Vermiform appendix (tissue), 1 donor: ENCODE measurements around the gene XPNPEP1.

DNA sequence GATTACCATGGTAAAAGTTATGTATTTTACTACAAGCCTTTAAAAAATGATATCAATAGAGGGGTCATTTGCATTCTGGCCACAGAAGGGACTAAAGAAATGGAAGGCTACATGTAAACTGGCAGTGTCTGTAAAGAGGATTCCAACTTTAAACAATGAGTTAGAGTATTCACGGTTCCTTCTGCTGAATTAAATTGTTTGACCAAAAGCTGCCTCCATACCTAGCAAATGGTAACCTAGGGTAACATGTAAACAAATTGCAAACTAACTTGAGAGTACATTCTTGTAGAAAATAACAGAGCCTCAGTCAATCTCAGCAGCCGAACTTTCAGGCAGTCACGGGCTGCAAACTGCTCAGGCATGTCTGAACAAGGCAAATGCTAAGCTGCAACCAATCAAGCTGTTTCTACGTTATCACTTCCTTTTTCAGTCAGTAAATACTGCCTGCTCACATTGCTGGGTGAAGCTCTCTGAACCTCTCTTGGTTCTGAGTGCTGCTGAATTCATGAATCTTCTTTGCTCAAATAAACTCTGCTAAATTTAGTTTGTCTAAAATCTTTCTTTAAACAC, 1212.5 kb downstream of the SORCS1 start:
- PRO-cap, result no peak

DNA sequence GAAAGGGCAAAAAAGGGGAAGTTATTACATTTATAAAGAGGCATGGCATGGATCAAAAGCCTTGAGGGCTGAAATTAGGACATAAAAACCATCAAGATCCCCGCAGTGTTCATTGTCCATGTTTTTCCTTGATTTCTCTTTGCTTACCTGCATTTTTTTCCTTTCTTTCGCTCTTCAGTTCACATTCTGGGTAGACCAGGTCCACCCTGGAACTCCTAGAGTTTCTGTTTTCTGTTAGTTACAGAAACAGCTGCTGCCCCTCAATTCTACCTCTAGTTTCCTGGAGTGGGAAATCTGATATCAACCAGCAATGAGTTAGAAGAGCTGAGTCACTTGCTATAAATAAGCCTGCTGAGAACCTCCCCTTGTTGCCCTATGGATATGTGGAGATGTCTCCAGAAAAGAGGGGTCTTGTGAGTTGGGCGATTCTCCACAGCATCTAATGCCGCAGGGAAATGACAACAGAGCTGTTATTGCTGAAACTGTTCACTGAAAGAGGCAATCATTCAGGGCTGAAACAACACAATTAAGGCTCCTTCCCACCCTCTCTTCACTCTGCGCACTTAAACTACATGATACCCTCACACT, 132.2 kb downstream of the SORCS1 start:
- PRO-cap, result no peak

- PRO-cap, result unidirectional peak, minus-strand start at chr10:107165250
Measured at GRCh38 chr10:107165144-107165397, 565 bp upstream of the SORCS1 start.

GRCh38 chr10:108315485-108316407, 1151.2 kb upstream of the SORCS1 start:
- PRO-cap, result no peak

GRCh38 chr10:108567401-108567761, 1355.9 kb downstream of the XPNPEP1 start:
- PRO-cap, result unidirectional peak, minus-strand start at chr10:108567537

DNA sequence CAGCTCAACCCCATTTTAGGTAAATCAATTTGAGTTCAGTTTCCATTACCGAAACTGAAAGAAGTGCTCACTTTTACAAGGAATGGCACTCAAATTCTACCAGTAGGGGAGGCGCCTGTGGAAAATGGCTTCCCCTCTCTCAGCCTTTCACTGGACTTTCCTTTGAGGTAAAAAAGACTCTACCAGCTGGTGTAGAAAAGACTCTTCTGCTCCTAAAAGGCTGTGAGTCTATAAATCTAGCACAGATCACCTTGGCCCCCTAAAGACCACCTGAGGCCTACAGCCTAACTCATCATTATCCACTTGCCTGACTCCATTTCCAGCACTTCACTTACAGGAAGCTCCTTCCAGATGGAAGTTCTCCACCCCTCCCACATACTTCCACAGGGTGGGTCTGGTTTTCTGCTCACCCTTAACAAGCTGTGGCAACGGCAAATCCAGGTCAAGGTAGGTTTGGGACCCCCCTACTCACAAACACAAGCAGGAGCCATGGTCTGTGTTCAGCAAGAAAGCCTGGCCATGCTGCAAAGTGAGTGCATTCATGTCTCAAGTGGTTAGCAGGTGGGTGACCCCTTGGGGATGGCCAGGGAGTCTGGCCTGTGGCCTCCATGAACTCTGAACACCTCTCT, 1.1 kb downstream of the XPNPEP1 start:
- PRO-cap, result no peak

GRCh38 chr10:109922721-109923950, at the start of gene XPNPEP1:
Gene XPNPEP1 (minus strand): TSS chr10:109923511.
- PRO-cap, result bidirectional peak, plus-strand start at chr10:109923660, minus-strand start at chr10:109923379

GRCh38 chr10:109953723-109953970, 30.3 kb upstream of the XPNPEP1 start:
- PRO-cap, result no peak

GRCh38 chr10:109967047-109968163, 40.4 kb upstream of the ADD3 start:
- PRO-cap, result unidirectional peak, plus-strand start at chr10:109967735; unidirectional peak, plus-strand start at chr10:109967767

GRCh38 chr10:110008438-110009212, 841 bp downstream of the ADD3 start:
- PRO-cap, result bidirectional peak, plus-strand start at chr10:110008919, minus-strand start at chr10:110008603

- PRO-cap, result no peak
Measured at GRCh38 chr10:110077424-110078036, 69.7 kb downstream of the ADD3 start.

DNA sequence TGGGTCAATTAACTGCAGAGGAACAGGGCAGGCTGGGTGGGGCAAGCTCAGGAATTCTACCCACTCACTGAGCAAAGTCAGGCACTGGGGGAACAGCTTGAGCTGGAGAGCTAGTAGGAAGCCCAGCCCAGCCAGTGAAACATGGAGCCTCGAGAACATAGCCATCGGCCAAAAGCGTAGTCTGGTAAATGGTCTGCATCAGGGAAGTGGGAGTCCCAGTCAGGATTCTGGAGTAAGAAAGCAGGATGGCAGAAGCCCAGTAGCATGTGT, 65.6 kb upstream of the MXI1 start:
- PRO-cap, result no peak

GRCh38 chr10:110209482-110209766, 2.0 kb downstream of the MXI1 start:
- PRO-cap, result bidirectional peak, plus-strand start at chr10:110209721, minus-strand start at chr10:110209622

DNA sequence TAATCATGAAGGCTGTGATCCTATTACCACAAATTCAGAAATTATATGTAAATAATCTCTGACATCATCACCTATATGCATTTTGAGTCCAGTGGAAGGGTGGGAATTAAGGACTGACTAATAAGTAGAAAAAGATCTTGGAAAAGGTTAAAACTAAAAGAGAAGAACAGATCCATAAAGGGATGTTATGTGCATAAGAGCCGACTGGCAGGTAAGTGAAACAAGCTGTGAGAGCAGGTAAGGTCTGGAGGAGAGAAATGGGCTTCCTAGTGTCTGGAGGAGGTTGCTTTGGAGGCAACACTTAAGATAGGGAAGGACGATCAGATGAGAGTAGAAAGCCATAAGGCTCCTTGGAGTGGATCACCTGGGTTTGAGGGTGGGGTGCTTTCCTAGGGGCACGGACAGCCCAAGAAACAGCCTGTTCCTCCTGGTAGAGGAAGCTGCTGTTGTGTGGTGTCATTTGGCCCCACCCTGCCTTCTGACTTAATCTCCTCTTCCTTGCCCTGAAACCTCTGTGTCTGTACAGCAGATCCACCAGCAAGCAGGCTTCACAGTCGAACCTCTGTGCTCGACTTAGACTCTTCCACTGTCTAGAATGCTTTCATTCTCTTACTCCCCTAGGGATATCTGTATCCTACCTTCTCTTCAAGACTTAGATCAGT, 4.6 kb downstream of the MXI1 start:
- PRO-cap, result bidirectional peak, plus-strand start at position 528 of the sequence, minus-strand start at position 480 of the sequence

DNA sequence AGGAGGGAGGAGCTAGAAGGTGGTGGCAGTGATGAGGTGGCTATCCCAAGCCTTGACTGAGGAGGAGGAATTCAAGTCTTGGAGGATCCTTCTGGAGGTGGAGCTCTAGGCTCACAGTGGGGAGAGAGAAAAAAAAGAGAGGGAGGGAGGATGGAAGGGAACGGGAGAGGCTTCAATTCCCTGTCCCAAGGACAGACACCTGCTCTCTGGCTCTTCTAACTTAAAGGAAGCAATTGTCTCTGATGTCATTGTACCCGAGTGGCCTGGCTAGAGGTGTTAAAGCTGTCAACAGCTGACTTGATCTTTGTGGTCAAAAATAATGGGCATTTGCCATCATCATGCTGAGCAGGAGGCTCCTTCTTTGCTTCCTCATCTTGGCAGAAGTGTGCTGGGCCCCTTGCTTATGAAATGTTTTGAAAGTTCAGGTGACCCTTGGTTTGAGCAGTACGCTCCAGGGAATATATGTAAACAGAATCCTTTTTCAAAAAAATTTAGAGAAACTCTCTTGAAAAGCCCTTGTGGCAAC, 8.4 kb downstream of the MXI1 start:
- PRO-cap, result no peak

- PRO-cap, result no peak
Measured at GRCh38 chr10:110216831-110217478, 9.6 kb downstream of the MXI1 start.

DNA sequence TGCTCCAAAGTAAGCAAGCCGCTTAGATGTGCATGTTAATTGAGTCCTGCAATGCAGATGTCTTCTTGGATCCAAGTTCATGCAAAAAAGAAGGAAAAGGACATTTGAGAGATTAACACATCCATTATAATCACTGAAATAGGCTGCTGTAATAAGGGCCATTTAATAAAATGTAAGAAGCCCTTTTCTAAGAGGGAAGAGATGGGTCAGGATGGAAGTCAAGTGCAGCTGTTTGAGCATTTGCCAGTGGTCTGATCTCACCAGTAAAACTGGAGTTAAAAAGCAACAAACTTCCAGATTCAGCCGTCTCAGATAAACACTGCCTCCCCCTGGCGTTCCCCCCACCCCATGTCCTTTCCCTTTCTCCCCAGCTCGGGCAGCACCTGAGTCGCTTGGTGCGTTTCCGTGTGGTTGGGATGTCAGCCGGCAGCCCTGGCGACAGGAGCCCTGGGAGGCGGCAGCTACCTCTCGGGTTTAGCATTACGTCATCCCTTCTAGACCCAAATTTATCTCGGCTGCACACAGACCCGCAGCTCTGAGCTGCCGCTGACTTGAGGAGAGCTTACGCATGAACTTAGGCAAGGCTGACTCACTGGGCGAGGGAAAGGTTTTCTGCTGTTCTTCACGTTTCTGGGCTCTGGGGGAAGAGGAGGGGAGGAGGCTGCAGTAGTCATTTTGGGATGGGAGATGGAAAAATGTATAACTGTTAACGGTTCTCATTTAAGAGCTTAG, 14.2 kb downstream of the MXI1 start:
- PRO-cap, result bidirectional peak, plus-strand start at position 635 of the sequence, minus-strand start at position 434 of the sequence

DNA sequence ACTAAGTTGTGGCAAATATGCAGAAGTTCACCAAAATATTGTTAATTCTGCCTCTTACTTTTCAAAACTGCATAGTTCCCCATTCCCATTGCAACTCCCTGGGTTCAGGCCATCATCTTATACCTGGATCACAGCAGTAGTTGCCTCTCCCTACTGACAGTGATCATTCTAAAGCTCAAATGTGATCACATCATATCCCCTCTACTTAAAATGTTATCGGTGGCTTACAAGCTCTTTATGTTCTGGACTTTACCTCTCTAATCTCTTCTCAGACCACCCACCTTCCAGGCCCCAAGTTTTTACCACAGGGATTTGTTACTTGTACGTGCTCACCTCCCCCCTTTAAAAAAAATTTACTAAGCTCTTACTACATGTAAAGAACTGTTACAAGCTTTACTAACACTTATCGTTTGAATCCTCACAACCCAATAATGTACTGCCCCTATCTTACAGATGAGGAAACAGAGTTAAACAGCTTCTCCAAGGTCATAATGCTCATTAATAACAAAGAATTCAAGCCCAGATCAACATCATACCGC, 8.1 kb downstream of the SMNDC1 start:
- PRO-cap, result no peak

DNA sequence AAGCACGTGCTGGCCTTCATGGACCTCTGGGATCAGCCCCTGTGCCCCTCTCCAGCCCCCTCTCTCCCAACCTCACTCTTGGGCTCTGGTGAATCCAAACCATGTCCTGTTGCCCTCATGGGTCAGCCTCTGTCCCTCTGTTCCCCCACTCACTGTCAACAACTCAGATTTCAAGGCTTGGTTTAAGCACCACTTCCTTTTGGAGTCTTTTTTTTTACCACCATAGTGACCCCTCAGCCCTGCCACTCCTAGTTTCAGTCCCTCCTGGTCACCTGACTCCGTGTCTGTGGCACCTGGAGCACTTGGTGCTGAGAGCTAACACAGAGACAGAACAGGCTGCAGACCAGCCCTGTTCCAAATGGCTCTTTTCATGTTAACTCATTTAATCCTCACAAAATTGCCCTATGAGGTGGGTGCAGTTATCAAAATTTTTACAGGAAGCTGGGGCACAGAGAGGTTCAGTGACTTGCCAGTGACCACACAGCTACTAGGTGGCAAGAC, 53.5 kb upstream of the SMNDC1 start:
- PRO-cap, result bidirectional peak, plus-strand start at position 323 of the sequence, minus-strand start at position 145 of the sequence

GRCh38 chr10:110491255-110491597, 6.5 kb upstream of the DUSP5 start:
- PRO-cap, result no peak